ENCODE data around the genes CD247, MPC2, ATP1B1 and SELL.

- RRBS = no CpG with 5 or more reads among the region's 5 CpGs
Measured at GRCh38 chr1:167499498-167500146, 18.7 kb downstream of the CD247 start.

DNA sequence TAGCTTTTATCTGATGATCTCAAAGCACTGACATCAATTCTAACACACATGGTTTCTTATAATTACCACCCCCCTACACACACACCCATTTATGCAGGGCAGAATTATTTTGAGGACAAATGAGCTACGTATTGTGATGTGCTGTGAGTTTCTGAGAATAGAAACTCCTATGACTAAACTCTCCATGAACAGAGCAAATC, 17.9 kb downstream of the CD247 start:
- RRBS = no CpG with 5 or more reads among the region's 1 CpG

DNA sequence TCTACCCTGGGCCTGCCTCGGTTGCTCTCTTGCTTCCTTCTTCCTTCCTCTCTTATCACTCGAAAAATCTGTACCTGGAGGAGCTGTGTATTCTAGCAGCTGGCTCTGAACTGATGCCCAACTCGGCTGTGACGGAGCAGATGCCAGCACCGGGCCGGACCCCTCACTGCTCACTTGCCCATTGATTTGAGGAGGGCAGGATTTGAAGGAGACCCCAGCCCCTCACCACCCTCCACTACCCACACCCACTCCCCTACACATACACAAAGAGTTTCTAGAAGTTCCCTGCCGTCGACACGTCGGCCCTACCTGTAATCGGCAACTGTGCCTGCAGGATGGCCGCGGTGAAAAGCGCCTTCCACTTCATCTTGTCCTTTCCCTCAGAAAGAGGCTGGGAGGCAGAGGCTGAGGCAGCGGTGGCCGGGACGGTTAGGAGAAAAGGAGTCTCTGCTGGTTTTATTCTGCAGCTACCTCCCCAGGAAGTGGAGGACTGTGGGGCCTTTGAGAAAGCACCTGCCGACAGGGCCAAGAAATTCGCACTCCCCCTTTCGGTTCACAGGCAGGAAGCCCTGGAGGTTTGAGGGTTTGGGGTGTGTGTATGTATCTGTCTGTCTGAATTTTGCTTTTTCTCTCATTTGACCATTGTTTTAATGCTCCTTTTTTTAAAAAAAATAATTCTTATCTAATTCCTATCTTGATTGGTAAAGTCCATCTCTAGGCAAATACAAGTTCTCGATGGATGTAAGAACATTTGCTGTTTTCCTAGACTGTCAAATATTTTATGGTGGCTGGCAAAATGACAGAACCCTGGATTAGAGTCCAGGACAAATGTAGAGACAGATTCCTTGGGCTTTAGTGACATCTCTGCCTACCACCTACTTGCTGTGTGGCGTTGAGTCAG, at the start of gene CD247:
Gene CD247, minus strand, starts transcription at position 431 of the 901 bp plus-strand sequence.
- RRBS = no CpG with 5 or more reads among the region's 22 CpGs

DNA sequence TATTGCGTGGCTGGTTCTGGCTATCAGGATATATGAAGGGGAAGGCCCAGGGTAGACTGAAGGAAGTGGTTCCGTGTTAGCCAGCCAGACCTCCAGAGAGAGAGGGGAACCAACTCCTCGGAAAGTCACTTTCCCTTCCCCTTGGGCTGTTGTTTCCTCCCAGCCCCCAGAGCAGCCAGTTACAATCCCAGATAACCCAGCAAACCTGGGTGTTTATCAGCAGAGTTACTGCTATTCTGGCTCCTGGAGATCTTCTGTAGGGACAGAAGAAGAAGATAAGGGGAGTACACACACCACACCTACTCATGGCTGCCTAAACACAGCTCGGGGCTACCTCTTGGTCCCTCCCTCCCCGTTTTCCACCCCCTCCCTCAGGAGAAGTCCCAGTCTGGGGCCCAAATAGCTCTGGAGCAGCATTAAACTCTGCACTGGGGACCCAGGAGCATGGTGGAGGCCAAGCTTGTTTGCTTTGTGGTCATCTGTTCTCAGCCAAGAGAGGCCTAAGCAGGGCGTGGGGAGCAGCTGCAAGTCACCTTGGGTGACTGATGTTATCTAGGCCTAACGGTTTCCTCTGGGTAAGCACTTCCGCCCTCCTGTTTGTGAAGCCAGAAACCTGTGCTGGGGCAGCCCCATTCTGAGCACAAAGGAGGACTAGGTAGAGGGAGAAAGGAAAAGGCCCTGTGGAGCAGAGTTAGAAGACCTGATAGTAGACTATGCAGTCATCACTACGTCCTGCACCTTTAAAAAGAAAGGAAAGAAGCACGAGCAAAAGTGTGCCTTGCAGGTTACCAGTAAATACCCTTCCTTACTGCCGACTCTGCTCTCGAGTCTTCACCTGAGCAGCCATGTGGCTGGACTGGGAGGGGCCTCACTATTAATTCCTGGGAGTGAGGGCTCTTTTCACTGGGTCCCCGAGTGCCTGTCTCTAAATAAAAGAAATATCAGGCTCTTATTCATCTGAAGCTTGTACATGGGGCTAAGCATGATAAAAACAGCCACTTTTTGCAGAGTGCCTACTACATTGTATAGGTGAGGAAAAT, 2.0 kb upstream of the RCSD1 start:
- RRBS = no CpG with 5 or more reads among the region's 13 CpGs

DNA sequence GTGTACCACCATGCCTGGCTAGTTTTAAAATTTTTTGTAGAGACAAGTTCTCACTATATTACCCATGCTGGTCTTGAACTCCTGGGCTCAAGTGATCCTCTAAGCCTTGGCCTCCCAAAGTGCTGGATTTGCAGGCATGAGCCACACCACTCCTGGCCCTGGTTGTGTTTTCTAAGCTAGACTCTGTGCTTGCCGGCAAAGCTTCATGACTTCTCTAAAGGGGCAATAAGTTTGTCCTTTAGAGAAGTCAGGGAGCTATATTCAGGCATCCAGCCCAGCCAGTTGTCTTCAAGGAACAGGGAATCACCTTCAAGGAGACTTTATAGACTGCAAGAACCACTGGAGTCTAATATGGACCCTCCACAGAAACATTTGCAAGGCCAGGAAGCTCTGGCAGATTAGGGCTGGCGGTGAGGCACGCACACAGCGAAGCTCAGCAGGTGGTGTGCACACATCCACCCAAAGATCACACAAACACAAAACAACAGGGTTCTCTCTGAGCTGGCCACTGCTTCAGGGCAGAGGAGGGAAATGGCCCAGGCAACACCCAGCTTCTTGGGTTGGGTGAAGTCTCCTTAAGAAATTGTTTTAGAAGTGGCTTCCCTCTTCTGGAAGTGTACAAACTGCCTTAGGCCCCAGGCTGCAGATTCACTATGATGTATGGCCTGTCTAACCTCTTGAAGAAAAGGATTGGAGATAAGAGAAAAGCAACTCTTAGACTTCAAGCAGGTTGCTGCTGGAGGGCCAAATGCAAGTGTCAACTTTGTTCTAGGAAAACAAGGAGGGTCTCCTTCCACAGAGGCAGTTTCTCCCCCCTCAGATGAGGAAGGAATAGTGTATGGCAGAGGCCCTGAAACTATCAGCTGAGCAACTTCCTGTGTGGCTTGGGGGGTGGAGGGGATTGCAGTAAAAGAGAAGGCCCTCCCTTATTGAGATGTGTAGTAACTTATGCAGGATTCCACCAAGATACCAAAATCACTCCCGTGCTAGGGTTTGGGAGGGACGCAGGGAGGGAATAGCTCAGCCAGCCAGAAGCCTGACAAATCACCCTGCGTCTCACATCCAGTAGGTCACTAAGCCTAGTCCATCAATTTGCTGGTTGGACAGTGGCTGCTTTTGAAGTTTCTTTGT, 2.0 kb downstream of the RCSD1 start:
- RRBS = no CpG with 5 or more reads among the region's 7 CpGs

GRCh38 chr1:167633899-167634432, 3.9 kb downstream of the RCSD1 start:
- RRBS = no CpG with 5 or more reads among the region's 4 CpGs

GRCh38 chr1:167819684-167820549, 94.0 kb downstream of the ADCY10 start:
- RRBS = 7% methylated on average over 2 of the region's 39 CpGs

DNA sequence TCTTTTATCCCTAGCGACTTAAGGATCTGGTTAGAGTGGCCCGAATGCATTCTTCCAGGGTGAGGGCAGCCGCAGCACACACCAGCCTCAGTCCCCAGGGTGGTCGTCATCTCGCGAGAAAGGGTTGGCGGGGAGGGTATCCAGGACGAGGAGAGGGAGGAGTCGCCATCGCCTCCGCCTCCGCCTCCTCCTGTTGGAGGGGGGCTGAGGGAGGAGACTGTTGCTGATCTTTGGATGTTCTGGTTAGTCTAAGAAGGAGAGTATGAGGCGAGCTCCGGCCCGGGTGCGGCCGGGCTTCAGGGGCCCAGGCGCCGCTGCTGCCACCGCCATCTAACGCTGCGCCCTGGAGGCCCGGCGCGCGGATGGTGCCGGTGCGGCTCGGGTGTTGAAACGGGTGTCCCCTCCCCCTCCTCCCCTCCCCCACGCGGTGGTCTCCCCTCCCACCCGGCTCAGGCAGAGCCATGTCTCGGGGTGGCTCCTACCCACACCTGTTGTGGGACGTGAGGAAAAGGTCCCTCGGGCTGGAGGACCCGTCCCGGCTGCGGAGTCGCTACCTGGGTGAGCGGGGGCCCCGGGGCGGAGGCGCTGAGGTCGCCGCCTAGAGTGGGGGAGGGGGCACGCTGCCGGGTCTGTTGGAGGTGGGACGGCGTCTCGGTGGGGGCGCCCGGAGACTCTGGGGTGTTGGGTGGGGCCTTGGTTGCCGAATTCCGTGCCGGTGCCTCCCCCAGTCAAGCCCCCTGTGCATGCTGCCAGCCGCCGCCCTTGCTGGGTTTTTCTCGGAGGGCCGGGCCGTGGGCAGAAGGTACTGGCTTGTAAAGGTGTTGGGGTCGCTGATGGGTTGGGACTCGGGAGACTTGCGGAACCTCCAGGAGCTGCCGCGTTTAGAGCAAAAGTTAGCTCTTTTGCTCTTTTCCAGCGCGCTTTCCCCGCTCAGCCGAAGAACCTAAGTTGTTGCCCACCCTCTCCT, at the start of gene MPC2:
Gene MPC2, minus strand, starts transcription at position 622 of the 967 bp plus-strand sequence.
- RRBS = 2% methylated on average over 40 of the region's 70 CpGs

- RRBS = no CpG with 5 or more reads among the region's 7 CpGs
Measured at GRCh38 chr1:167968197-167969117, 31.6 kb upstream of the MPC2 start.

DNA sequence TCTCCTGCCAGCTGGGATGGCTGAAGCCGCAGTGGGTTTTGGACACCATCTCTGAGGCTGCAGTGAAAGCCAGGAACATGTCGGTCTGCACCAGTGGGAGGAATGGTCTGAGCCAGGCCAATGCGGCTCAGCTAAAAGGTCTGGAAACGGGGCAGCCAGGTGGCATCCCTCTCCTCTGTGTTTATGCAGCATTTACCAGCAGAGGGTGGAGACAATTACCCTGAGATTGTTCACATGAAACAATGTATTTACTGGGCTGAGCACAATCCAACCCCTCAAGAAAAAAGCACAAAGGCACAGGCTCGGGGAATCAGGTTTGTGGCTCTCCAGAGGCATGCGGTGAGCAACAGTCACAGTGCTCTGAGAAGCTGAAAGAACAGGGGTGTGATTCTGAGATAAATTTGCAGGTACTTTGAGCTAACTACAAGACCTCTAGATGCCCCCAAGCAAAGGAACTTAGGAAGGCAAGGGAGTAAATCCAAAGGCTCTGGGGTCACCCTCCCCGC, 44.4 kb downstream of the GPR161 start:
- RRBS = no CpG with 5 or more reads among the region's 7 CpGs

- RRBS = no CpG with 5 or more reads among the region's 3 CpGs
Measured at GRCh38 chr1:168960658-168961013, 145.9 kb upstream of the ATP1B1 start.

- RRBS = 2% methylated on average over 25 of the region's 92 CpGs
Measured at GRCh38 chr1:169106261-169107027, at the start of gene ATP1B1. Gene ATP1B1, plus strand, starts transcription at chr1:169106690.

DNA sequence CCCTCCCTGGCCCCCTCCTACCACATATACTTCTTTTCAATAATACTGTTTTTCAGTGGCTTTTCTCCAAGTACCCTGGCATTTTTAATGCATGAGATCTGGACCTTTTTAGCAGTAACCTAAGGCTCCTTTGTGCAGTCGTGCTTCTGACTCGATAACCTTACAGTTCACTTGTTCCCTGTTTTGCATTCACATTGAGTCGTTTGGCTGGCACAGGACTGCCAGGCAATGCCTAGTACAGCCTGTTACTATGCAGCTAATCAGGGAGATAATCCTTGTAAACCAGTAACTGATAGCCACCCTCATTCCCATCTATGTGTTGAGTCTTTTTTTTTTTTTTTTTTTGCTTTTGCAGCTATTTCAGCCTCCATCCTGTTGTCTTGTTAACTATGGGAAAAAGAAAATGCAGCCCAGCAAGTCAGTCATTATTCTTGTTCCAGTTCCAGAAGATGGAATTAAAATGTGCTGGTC, 3.8 kb downstream of the ATP1B1 start:
- RRBS = no CpG with 5 or more reads among the region's 3 CpGs

DNA sequence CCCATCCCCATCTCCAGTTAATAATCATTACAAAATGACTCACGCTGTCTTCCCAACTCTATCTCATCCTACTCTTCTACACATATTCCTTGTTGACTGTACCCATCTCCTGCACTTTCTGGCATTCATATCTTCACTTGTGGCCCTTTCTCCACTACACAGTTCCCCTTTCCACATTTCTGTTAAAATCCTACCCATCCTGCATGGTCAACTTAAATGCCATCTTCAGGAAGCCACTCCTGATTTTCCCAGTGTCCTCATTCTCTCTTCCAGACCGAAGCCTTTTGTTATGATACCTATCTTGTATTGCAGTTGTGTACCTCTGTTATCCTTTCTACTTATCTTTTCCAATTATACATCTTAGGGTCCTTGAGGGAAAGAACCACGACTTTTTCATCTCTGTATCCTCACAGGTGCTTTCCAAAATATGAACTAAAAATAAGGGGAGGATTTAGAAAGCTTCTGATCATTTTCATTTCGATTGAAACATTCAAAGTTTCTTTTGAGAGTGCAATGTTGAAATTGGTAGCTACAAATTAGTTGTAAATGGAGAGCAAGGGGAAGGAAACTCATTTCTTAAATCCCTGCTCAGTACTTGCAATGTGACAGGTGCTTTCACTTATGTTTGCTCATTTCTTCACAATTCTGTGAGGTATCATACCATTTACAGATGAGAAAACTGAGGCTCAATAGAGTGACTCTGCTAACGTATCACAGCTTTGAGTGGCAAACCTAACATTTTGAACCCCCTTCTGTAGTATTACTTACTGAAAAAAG, 24.4 kb downstream of the SLC19A2 start:
- RRBS = no CpG with 5 or more reads among the region's 5 CpGs

GRCh38 chr1:169711202-169712007, at the start of gene SELL:
Gene SELL, minus strand, starts transcription at chr1:169711620.
- RRBS = no CpG with 5 or more reads among the region's 1 CpG

- RRBS = 21% methylated on average over 5 of the region's 16 CpGs
Measured at GRCh38 chr1:169915188-169915736, 21.6 kb upstream of the SCYL3 start.

Measured in iris pigment epithelial cell (primary cell).